Skeletal muscle satellite cell (primary cell): Measurements from ENCODE around the genes C5AR1, NOP53, ELSPBP1 and LIG1.

DNA sequence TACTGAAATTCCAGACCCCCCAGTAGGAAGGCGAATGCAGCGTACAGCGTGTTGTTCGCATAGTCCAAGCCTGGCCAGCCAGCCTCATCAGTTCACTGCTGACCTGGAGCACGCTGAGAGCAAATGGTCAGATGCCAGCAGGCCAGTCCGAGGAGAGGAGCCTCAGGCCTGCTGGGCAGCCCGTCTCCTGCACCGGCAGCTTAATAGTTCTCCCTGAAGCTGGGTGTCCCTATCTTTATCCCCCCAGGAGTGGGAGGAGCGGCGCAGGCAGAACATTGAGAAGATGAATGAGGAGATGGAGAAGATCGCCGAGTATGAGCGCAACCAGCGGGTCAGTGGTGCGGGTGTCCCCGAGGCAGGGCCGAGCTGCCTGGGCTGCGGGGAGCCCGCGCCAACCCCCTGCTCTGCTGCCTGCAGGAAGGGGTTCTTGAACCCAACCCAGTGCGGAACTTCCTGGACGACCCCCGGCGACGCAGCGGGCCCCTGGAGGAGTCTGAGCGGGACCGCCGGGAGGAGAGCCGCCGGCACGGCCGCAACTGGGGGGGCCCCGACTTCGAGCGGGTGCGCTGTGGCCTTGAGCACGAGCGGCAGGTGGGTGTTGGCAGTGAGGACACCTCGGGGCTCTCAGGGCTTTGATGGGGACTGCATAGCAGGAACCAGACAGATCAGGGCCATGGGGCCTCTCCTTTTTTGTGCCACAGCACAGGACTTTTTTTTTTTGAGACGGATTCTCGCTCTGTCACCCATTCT, 8.2 kb downstream of the CCDC9 start:
- CAGE, long polyA plus RNA, result no peak

GRCh38 chr19:47309542-47310490, at the start of gene C5AR1:
Gene C5AR1 (plus strand): TSS chr19:47309861.
- CAGE, long polyA plus RNA, result no peak

- CAGE, long polyA plus RNA, result no peak
Measured at GRCh38 chr19:47417813-47418462, 1.4 kb downstream of the MEIS3 start.

DNA sequence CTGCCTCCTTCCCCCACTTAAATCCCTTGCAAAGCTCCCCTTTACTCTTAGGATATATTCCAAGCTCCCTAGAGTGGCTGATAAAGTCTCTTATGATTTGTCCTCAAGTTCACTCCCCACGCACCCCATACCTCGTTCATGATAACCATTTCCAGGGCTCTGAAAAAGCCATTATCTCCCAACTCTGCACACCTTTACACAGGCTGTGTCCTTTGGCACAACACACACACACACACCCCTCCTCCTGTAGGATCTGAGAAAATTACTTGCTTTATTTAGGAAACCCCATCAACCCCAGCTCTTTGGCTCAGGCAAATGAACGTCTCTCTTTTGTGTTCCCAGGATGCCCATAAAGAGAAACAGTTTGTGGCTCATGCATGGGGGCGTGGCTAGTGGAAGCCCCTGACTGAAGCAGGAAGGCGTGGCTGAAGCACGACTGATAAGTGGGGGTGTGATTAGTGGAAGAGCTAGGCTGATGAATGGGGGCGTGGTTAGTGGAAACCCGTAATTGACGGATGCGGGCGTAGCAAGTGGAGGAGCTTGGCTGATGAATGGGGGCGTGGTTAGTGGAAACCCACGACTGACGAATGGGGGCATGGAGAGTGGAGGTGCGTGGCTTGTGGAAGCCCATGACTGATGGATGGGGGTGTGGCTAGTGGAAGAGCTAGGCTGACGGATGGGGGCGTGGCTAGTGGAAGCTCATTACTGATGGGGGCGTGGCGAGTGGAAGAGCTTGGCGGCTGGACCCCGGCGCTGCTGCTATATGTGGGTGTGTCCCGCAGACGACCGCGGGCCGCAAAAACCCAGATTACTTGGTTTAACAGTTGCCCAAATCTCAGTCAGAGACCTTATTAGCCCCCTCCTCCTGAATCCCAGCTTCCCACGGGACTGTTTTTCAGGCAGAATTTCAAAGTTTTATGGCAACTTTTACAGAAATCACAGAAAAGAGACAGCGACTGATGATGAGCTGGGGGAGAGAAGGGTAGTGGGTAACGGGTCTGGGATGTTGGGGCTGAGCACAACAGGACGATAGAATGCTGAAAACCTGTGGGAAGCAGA, 8.8 kb upstream of the MEIS3 start:
- CAGE, long polyA plus RNA, result no peak

GRCh38 chr19:47486442-47487051, 2.5 kb upstream of the KPTN start:
- CAGE, long polyA plus RNA, result no peak

DNA sequence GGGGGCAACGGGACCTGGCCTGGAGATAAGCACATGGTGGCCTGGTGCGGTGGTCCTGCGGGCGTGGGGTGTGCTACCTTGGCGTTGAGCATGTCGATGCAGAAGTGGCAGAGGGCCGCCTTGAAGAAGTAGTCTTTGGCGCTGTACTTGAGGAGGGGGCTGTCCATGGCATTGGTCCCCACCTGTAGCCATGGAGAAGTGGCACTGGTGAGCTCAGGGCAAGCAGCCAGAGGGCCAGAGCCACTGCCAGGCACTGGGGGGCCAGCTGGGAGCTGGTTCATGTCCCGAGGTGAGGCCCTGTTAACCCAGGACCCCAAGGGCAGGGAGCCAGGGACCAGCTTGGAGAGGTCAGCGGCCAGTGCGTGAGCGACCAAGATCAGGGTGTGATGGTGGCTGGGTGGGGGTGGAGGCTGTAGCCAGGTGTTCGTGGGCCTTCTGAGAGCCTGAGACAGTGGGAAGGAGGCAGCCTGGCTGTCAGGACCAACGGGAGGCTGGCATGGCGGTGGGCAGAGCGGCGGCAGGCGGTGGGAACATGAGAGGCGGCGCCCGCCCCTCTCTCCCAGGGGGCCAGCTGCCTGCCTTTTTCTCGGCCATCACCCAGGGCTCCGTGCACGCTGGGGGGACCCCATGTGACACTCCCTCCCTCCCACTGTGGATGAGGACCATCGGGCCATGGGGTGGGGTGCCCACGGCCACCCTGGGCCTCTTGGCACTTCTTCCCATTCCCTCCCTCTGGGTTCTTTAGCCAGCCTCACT, 8.1 kb upstream of the KPTN start:
- CAGE, long polyA plus RNA, result no peak

DNA sequence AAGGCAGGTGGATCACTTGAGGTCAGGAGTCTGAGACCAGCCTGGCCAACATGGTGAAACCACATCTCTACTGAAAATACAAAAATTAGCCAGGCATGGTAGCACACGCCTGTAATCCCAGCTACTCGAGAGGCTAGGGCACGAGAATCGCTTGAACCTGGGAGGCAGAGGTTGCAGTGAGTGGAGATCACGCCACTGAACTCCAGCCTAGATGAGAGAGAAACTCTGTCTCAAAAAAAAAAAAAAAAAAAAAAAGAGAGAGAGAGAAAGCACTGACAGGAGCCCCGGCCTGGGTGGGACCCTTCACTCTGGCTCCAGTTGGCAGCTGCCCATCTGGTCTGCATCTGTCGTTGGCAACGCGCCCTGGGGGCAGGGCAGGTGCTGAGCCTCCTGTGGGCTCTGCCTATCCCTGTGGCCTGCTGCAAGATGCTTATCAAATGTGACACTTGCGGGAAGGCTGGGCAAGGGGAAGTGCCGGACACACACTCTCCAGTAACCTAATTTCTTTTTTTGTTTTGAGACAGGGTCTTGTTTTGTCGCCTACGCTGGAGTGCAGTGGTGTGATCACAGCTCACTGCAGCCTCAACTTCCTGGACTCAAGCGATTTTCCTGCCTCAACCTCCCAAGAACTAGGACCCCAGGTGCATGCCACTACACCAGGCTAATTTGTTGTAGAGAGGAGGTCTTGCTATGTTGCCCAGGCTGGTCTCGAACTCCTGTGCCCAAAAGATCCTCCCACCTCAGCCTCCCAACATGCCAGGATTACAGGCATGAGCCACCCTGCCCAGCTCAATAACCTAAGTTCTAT, 10.7 kb upstream of the KPTN start:
- CAGE, long polyA plus RNA, result no peak

GRCh38 chr19:47507809-47508706, 6.8 kb downstream of the NAPA start:
- CAGE, long polyA plus RNA, result no peak

- CAGE, long polyA plus RNA, result no peak
Measured at GRCh38 chr19:47514070-47514712, 672 bp downstream of the NAPA start.

DNA sequence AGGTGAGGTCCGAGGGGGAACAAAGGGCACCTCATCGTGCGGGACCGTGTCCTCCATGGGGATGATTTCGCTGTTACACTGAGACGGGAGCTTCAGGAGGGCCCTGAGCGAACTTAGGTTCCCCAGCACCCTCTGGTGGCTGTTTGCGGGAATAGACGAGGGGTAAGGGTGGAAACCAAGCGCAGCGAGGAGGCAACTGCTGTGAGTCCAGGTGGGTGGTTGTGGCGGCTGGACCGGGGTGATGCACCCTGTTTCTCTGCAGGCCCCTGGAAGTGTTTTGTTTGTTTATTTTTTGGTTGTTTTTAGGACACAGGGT, 5.9 kb upstream of the EHD2 start:
- CAGE, long polyA plus RNA, result no peak

DNA sequence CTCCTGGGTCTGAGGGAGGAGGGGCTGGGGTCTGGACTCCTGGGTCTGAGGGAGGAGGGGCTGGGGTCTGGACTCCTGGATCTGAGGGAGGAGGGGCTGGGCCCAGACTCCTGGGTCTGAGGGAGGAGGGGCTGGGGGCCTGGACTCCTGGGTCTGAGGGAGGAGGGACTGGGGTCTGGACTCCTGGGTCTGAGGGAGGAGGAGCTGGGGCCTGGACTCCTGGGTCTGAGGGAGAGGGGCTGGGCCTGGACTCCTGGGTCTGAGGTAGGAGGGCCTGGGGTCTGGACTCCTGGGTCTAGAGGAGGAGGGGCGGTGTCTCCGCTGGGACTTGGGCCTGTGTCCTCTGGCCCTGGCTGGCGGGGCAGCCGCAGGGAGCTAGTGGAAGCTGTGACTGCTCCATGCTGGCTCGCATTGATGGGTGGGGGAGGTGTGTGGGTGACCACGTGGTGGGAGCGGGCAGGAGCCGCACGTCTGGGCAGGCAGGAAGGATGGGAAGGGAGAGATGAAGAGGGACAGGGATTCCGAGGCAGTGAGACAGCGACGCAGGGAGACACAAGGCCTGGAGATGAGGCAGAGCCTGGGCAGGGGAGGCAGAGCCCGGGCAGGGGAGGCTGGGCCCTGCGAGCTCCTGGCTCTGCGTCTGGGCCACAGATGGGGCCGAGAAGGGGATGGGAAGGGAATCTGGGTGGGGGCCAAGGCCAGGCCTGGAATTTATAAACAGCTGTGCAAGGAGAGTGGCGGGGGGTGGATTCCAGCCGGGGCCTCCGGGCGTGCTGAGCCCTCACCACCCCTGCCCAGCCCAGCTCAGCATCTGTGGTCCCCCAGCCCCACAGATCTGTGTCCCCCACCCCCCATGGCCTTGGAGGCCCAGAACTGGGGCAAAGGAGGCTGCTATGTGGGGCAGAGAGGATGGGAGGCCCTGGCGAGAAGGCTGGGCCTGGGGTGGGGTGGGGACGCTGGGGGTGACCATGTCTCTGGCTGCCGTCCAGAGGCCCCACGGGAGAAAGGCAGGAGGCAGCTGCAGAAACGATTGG, 5.8 kb downstream of the EHD2 start:
- CAGE, long polyA plus RNA, result no peak

GRCh38 chr19:47741437-47742258, 3.7 kb upstream of the NOP53 start:
- CAGE, long polyA plus RNA, result no peak

GRCh38 chr19:47745074-47746030, at the start of gene NOP53:
Gene NOP53 (plus strand): TSS chr19:47745546.
- CAGE, long polyA plus RNA, result no peak

DNA sequence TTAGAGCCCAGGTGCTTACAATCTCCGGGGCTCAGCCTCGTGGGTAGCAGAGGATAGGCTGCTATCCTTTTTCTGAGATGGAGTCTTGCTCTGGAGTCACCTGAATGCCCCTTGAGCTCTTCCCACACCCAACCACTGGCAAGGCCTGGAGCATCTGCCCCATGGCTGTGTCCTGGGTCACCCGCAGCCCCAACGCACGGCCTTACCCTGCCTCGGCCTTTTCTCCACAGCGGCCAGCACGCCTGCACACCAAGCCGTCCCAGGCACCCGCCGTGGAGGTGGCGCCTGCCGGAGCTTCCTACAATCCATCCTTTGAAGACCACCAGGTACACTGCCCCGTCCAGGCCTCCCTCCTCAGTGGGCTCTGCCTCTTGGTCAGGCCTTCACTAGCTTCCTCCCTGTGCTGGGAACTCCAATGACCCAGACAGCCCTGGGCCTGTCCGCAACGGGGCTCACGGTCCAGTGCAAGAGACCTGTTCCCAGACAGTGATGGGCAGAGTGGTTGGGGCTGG, 7.0 kb downstream of the NOP53 start:
- CAGE, long polyA plus RNA, result no peak

DNA sequence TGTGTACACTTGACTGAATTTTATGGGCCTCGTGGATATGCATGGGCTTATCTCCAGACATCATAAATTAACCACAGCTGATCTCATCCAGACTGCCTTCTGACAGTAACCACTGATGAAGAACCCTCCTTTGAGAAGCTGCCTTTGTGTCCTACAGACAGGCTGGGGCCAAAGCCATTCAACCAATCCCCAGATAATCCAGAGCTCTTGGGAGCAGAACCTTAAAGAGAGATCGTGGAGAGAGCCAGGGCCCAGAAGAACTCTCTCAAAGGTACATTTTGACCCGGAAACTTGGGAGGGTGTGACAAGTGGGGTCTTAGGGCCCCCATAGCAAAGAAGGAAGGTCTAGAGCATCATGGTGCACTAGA, at the start of gene ELSPBP1:
TSS of gene ELSPBP1 (plus strand) at position 92 of the 368 bp plus-strand sequence.
- CAGE, long polyA plus RNA, result no peak

- CAGE, long polyA plus RNA, result start-site peak on the plus strand at chr19:48170680-48170690, 97 and 78 reads in 2 replicates
Measured at GRCh38 chr19:48169895-48170858, at the start of gene LIG1. Gene LIG1 (minus strand): TSS chr19:48170344.

DNA sequence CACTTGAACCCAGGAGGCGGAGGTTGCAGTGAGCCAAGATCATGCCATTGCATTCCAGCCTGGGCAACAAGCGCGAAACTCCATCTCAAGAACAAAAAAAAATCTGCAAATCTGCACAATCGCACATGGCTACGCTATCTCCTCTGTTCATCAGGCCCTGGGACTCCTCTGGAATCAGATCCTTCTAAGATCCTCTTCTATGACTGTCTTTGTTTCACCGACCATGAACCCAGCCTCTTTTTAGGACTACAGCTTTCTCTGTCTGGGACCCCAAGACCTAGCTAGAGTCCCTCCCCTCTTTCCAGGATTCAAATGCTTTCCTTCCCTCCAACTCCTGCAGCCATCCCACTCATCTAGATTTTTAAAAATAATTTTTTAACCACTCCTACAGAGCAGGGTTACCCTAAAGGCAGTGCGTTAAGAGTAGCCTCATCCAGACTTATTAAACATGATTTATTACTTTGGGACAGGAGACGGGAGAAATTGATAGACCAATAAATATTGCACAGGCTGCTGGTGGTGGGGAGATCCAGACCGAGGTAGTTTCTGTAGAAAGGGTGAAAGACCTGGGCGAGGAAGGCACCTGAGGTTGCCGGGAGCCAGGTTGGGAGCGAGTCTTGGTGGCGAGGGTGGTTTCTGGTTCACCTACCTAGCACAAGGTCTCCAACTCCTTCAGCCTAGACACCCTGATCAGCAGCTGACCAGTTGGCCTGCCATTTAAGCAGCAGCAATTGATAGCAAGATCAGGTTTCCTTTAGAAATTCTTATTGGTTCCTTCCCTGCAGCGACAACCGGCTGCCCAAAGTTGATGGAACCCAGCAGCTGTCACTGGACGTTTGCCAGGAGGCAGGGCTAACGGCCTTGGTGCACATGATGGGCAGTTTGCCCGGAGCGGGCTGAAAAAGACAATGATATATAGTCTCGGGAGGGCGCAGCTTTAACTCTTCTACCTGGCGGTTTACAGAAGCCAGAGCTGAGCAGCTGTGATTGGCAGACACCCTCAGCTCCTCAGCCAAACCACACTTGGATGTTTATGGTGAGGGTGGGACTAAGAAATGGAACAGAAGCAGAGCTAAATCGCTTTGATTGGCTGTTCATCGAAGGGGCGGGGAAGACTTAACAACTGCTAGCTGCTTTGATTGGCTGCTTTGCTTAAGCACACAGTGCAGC, 7.0 kb downstream of the EMP3 start:
- CAGE, long polyA plus RNA, result no peak

DNA sequence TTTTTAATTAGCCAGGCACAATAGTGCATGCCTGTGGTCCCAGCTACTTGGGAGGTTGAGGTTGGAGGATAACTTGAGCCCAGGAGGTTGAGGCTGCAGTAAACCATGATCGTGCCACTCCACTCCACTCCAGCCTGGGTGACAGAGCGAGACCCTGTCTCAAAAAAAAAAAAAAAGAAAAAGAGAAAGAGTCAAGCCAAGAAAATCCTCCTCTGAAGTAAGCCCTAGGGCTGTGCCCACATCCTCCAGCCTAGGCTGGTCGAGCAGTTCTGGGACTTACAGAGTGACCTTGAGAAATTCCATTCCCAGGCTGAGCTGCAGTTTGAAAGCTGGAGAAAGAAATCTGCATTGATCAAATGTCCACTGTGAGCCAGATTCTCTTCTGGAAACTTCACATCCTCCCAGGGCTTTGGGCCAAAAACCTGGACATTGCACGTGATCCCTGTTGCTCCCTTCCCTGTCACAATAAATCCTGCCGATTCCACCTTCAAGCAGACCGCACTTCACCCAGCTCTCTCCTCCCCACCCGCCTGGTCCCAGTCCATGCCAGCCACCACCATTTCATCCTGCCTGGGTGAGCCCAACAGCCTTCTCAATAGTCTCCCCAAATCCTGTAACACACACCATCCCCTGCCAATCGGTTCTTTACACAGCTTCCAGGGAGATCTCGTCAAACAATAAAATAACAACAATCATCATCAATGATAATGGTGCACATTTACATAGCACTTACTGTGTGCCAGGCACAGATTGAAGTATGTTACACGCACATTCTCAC, 15.7 kb downstream of the TMEM143 start:
- CAGE, long polyA plus RNA, result no peak

- CAGE, long polyA plus RNA, result no peak
Measured at GRCh38 chr19:48399163-48399351, 5.6 kb downstream of the GRIN2D start.

DNA sequence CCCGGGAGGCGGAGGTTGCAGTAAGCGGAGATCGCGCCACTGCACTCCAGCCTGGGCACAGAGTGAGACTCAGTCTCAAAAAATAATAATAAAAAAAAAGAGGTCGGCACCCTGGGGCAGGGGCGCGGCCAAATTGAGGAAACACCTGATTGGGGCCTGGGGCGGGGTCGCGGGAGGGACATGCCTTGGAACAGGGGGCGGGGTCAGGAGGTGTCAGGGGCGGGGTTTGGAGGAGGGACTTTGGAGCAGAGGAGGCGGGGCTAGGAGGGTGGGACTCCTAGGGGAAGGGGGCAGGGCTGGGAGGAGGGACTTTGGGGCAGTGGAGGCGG, 21.8 kb downstream of the GRIN2D start:
- CAGE, long polyA plus RNA, result no peak